Breast epithelium (tissue), 2 donors: ENCODE data around the genes BBIP1 and ACSL5.

GRCh38 chr10:110794657-110795825 is 76.7 kb upstream of the PDCD4 start:
- PRO-cap, result no peak
- RAMPAGE, long total RNA, 2 experiments, result no peak in any of the 2 experiments

- PRO-cap, result no peak
- RAMPAGE, long total RNA, 2 experiments, result no peak in any of the 2 experiments
These were observed 67.8 kb upstream of the PDCD4 start for GRCh38 chr10:110803842-110804383.

GRCh38 chr10:110837016-110838327 is 34.3 kb upstream of the PDCD4 start:
- PRO-cap, result no peak
- RAMPAGE, long total RNA, 2 experiments, result no peak in any of the 2 experiments

- PRO-cap, result no peak
- RAMPAGE, long total RNA, 2 experiments, result no peak in any of the 2 experiments
These were observed 30.9 kb upstream of the PDCD4 start for GRCh38 chr10:110840835-110841202.

DNA sequence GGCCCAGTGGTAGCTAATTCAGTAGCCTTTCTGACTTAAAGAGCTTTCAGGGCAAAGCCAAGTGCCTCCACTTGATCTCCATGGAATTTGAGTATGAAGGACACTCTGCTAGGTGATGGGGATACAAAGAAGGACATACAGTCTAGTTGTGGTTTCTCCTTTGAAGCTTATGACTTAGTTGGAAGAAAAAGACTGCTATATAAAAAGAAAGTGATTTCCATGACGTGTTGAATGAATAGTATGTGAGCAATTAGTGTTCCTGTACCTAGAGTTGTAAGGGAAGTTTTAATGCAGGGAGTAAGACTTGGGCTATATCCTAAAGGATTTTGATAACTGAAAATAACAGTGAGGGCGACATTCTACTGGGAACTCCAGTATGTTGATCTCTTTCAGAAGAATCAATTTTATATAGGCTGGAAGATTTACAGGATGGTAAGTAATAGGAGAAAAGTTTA is 8.4 kb downstream of the PDCD4 start:
- PRO-cap, result no peak
- RAMPAGE, long total RNA, 2 experiments, result no peak in any of the 2 experiments

GRCh38 chr10:110901925-110902985 is 16.7 kb downstream of the BBIP1 start:
- PRO-cap, result no peak
- RAMPAGE, long total RNA, 2 experiments, result no peak in any of the 2 experiments

DNA sequence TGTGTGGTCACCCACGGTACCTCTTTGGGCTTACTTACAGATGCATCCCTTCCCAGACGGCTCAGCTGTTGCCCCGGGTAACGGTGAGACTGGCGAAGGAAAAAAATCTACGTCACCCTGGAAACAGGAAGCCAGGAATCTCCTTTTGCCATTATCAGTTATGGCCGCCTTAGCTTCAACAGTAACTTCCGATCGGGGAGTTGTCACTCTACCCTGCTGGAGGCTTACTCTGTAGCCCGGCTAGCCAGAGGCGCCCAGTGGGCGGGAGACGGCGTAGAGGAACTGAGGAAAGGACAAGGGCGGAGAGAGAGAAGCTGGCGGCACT is at the start of gene BBIP1:
TSS of gene BBIP1 (minus strand) at position 98 of the 325 bp plus-strand sequence.
- PRO-cap, result bidirectional peak, plus-strand start outside the sequence, minus-strand start at position 67 of the sequence
- RAMPAGE, long total RNA, 2 experiments, result start-site peak on the minus strand in 1 of 2 experiments, centred at position 82 of the sequence, 148 reads per replicate

- PRO-cap, result no peak
- RAMPAGE, long total RNA, 2 experiments, result no peak in any of the 2 experiments
These were observed 26.9 kb downstream of the SHOC2 start for GRCh38 chr10:110946040-110947046.

DNA sequence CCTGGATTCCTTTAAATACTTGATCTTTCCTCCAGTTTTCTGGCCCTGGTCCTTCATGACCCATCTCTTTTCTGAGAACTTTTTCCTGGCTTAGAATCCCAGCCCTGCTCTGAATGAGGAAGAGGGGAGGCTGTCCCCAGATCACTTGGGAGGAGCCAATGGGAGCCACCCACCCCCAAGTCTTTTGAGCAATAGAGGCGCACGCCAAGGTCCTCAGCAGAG is 126.7 kb downstream of the ADRA2A start:
- PRO-cap, result no peak
- RAMPAGE, long total RNA, 2 experiments, result no peak in any of the 2 experiments

GRCh38 chr10:112129299-112129671 is 54.3 kb downstream of the GPAM start:
- PRO-cap, result no peak
- RAMPAGE, long total RNA, 2 experiments, result no peak in any of the 2 experiments

DNA sequence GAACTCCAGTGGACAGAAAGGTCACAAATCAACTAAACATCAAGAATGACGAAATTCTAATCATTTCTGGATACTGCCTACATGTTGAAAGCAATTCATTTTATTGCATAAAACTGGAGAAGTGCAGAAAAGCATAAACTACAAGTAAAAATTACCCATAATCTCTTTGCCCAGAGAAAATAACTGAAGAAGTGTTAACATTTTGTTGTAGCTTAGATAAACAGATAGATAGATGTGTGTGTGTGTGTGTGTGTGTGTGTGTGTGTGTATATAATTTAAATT is 17.2 kb upstream of the TECTB start:
- PRO-cap, result no peak
- RAMPAGE, long total RNA, 2 experiments, result no peak in any of the 2 experiments

DNA sequence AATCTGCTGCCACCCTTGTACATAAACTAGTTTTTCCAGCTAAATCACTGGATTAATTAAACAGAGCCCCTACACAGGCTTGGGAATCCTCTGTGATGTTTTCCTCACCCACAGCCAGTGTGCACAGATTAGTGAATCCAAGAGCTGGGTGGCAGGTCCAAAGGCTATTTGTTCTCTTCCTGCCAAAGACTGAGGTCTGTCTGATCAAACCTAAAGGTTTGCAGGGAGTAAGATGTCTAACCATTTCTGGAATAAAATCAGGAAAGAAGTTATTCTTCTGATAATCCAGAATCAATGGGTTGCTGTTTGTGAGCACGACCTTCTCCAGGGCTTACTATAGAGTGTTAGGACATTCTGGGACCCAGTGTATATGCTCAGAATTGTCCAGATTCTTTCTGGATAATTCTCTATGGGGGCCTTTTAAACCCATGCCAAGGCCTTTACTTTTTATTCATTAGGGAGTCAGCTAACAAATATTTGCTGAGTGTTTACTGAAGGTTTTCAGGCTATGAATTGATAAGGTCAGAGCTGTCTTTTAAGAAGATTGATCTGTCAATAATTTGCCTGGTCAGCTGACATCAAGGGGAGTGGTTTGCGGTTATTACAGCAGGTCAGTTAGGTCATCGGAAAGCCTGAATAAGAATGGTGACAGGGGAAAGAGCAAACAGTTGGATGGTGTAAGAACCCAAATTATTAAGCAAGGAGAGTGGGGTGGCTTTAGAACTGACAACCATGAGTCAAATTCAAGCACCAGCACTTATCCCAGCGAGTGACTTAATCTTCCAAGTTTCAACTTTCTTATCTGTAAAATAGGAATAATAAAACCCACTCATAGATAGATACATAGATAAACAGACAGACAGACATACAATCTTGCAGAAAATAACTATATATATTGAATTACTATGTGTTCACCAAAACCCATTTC is 7.5 kb upstream of the TECTB start:
- PRO-cap, result no peak
- RAMPAGE, long total RNA, 2 experiments, result no peak in any of the 2 experiments

DNA sequence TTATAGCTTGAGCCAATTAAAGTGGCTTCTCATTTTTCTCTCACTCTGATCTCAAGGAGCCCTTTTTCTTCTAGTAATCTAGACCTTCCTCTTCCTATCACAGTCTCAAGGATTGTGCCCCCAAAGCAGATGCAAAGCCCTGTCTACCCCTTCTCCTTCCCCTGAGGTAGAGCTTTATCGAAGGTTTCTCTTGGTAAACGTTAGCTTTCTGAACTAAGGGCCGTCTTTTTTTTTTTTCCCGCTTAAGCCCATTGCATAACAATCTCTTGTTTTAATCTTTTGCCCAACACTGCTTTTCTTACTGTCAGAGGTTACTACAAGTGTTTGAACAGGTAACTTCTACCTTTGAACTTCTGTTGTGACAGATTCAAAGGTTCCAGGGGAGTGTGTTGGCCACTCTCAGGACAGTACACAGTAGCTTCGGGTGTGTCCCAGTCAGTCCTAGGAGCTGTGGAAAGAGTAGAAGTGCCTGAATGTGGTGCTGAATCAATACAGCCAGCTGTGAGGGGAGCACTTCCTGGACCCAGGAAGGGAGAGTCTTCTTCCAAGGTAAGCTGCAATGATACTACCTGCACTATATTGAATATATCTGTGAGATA is at the start of gene ACSL5:
TSS of gene ACSL5 (plus strand) at position 396 of the 599 bp plus-strand sequence.
- PRO-cap, result no peak
- RAMPAGE, long total RNA, 2 experiments, result no peak in any of the 2 experiments

DNA sequence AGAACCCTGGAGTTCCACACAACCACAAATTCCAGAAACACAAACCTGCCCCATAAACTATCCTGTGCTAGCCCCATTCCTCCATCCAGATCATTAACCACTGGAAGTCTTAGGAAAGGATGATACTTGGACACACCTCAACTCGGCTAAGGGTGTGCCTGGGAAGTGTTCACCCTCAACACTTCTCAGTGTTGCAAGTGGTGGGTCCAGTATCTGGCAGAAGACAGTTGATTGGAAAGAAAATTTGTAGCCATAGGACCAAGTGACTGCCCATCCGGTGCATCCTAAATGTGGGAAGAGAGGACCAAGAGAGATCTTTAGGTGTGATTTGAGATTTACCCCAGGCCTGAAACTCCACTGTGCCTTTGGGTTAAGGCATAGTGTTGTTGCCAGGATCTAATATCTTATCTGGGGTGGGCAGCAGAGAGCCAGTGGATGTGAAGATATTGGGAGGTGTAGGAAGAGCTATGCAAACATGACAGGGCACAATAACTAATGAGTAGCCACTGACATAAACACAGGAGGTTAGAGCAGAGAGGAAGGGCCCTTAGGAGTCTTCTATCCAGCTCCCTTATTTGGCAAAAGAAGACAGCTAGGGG is 176.5 kb upstream of the TCF7L2 start:
- PRO-cap, result no peak
- RAMPAGE, long total RNA, 2 experiments, result no peak in any of the 2 experiments

GRCh38 chr10:112775759-112776634 is 174.1 kb upstream of the TCF7L2 start:
- PRO-cap, result no peak
- RAMPAGE, long total RNA, 2 experiments, result no peak in any of the 2 experiments

- PRO-cap, result no peak
- RAMPAGE, long total RNA, 2 experiments, result no peak in any of the 2 experiments
These were observed 156.6 kb upstream of the TCF7L2 start for GRCh38 chr10:112793317-112794074.

GRCh38 chr10:112845000-112845526 is 105.0 kb upstream of the TCF7L2 start:
- PRO-cap, result no peak
- RAMPAGE, long total RNA, 2 experiments, result no peak in any of the 2 experiments

DNA sequence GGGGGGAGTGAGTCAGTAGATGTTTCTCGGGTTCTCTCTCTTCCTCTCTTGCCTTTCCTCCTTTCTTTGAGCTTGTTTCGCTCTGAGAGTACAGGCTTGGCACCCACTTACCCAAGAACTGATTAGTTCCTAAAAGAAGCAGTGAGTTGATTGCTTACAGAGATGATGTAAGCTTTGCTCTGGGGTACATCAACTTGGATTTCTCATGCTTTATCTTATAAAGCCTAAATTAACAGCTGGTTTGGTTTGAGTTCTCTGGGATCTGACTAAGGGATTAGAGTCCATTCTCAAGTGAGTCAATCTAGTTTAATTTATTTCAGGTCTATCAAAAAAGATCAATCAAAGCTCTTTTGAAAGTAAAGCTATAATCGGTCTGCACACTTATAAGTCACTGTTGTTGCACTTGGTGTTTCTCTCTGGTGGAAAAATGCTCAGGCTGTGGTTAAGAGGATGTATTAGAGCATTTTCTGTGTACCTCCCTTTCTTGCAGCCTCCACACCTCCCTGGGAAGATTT is 36.2 kb downstream of the TCF7L2 start:
- PRO-cap, result no peak
- RAMPAGE, long total RNA, 2 experiments, result no peak in any of the 2 experiments

GRCh38 chr10:113007280-113008163 is 57.5 kb downstream of the TCF7L2 start:
- PRO-cap, result no peak
- RAMPAGE, long total RNA, 2 experiments, result no peak in any of the 2 experiments

- PRO-cap, result no peak
- RAMPAGE, long total RNA, 2 experiments, result no peak in any of the 2 experiments
These were observed 231.8 kb upstream of the HABP2 start for GRCh38 chr10:113320934-113321546.